ENCODE measurements around the gene DRD5.

DNA sequence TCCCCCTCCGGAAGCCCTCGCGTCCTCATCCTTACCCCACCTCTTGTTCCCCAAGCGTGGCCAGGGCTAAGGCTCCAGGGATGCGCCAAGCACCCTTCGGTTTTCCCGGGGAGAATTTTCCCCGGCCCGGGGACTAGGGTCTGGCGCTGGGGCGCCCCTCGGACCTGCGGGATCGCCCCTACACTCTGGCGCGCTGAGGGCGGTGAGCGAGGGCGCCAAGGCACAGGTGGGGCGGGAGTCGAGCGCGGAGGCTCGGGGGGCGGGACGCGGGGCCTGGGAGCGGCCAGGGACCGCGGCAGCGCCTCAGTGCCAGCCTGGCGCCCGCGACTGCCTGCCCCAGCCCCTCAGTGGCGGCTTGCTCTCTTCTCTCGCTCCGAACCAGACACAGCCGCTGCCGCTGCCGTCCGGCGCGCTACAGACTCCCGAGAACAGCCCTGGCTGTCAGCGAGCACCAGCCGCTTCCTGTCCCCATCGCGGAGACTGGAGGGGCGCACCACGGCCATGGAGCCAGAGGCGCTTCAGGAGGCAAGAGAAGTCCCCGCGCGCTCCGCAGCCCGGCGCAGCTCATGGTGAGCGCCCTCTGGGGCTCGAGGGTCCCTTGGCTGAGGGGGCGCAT lies at the start of gene DRD5:
DRD5 (plus strand) TSS at position 306 of the 616 bp plus-strand sequence.
- PRO-cap = no peak

- PRO-cap = no peak
These were observed 526 bp downstream of the SLC2A9 start for GRCh38 chr4:10020615-10021326.

DNA sequence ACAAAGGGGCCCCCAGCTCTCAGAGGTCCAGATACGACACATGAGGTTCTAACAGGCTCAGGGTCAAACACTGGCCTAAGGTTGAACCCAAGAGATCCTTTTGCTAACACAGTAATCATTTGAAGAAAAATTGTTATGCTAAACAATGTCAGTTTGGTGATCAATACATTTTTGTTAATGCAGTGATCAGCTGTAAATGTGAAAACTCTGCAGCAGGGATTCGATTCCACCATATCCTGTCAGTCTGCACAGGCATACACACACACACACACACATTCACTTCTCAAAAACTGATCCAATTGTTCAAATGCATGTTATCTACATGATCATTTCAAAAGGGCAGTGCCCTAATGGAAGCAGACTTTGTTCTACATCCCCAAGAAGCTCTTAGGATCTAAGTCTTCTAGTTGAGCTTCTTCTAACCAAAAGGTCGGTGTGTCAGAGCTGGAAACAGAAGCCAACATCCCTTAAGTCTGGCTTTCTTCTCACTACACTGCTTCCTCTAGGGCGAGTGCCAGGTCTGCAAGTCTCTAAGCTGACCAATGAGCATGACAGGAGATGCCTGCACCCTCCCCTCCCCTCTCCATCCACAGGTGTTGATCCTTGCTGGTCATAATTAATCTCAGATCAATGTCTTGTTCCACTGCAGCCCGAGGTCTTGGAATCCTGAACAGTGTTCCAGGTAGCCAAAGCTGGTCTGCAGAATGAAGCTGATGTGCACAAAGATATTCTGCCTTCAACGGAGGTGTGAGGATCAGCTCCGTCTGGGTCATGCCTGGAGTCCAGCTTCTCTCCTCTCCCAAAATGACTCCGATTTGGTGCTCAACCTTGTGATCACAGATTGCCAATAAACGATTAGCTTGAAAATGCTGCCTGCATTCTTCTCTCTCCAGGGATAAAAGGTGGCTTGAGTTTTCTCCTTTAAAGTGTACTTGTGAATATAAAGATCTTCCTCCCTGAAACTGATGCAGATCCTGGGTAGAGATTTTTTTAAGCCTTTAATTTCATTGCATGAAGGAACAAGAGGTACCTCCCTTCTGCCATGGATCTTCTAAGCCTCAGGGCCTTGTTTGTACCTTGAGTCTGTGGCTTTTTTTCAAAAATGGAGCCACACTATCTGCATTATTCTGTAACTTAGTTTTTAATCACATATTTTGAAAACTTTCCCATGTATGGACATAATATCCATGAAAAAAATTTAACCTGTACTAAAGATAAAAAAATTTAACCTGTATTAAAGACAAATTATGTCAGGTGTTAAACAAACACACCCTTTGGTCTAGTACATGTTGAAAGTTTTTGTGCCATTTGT lies 44.0 kb downstream of the WDR1 start:
- PRO-cap = no peak

- PRO-cap = no peak
These were observed 26.2 kb downstream of the WDR1 start for GRCh38 chr4:10090220-10090881.

DNA sequence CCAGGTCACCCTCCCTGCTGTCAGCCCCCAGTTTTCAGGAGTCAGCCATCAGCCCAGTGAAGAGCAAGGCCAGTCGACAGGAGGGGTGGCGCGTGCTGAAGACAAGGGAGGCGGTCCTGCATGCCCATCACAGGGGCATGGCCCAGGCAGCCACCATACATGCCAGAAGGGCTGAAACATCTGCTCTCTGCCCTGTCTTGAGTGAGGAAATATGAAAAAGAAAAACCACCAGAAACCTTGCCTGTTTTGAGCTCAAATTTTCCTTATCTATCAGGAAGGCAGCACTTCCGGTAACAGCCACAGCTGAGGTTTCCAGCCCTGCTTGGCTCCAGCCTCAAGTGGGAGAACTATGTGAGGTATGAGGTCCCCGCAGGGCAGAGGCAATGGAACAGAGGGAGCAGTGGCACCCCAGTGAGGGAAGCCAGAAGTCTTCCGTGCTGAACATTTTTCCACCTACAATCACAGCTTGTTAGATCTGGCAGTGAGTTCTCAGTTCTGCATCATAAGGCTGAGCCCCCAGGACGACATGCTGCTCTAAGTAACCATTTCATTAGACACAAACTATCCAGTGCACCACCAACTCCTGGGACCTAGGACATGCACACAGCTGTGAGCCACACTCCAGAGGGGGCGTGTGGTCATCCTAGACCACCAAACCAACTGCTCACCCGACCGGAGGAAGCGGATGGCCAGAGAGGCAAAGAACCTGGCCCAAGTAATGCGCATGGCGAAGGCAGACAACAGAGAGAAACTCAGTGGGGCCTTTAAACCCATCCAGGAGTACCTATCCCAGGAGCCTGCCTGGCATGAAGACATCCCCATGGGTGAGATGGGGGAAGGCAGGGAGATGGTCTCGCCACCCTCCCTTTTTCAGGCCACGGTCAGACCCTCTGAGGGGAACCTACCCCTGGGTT lies 22.7 kb downstream of the WDR1 start:
- PRO-cap = no peak

- PRO-cap = no peak
These were observed 9.5 kb downstream of the WDR1 start for GRCh38 chr4:10107081-10107515.

DNA sequence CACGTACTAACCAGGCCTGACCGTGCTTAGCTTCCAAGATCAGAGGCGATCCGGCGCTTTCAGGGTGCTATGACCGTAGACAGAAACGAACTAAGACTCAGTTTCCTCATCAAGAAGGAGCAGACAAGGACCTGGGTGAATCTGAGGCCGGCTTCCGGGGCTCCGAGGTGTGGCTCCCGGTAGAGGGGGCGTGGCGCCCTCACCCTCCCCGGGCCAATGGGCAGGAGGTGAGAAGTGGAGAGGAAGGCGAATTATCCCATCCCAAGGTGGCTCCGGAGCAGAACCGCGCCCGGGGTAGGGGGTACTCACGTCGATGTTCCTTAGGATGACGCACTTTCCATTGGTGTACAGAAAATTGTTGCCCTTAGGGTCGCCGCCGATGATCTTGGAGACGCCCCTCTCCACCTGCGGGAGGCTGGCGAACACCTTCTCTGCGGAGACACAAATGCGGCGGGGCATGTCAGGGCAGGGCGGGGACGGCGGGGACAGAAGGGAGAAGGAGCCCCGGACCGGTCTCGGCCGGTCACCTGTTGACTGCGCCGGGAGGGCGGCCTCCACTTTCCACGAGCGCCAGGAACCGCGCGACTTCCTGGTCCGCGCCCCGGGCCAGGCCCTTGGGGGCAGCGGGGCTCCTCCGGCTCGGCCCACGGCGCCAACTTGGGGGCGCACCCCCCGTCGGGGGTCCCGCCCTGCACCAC lies 646 bp downstream of the WDR1 start:
- PRO-cap = no peak

DNA sequence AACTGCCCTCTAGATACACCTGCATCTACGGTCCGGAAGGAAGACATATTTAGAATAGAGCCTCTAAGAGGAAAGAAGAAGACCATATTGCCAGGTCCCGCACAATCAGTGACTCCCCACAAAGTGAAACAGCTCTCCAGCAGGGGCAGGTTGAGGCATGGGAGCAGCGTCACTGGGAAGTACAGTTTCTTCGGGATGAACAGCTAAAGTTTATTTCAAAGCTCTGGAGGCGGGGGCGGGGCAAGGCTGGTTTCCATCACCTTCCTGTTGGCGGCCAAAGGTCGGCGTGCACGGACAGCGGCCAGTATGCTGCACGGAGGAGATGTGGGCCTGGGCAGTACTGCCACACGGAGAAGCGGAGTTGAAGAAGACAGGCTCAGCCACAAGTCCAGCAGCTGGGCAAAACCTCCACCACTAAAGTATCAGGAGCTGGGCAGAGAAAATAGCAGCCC lies 914 bp upstream of the ZNF518B start:
- PRO-cap = no peak

- PRO-cap = no peak
These were observed 50.2 kb upstream of the CLNK start for GRCh38 chr4:10734716-10735122.

GRCh38 chr4:10747227-10747675 lies 62.7 kb upstream of the CLNK start:
- PRO-cap = no peak

- PRO-cap = no peak
These were observed 92.1 kb downstream of the HS3ST1 start for GRCh38 chr4:11336642-11336874.

DNA sequence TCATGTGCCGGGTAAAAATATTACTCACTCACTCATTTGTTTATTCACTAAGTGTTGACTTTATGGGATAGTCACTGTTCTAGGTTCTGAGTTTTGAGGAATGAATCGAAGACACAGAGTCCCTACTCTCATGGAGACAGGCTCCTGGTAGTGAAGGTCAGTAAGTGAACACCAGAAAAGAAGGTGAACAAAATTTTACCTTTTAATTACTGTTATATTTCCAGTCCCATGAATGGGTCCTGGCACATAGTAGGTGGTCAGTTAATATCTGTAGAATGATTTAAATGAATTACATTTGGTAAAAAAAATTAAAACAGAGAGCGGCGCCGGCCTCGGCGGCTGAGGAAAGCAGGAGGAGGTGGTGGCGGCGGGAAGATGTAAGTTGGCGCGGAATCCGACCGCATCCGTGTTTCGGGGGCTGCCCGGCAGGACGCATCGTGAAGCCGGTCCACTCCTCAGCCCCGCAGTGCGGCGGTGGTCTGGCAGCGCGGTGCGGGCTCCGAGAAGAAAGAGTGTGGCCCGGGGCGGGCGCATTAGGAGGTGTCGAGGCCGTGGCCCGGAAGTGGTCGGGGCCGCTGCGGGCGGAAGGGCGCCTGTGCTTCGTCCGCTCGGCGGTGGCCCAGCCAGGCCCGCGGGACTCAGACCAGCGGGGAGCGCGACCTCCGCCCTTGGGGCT lies 60.3 kb downstream of the HS3ST1 start:
- PRO-cap = no peak

GRCh38 chr4:11585436-11586126 lies 156.9 kb upstream of the HS3ST1 start:
- PRO-cap = no peak

- PRO-cap = no peak
These were observed 196.7 kb upstream of the HS3ST1 start for GRCh38 chr4:11625326-11625862.

- PRO-cap = no peak
These were observed 25.7 kb downstream of the BOD1L1 start for GRCh38 chr4:13601474-13602486.

- PRO-cap = no peak
These were observed 229.0 kb upstream of the BOD1L1 start for GRCh38 chr4:13856493-13856885.

GRCh38 chr4:13920768-13921409 lies 293.4 kb upstream of the BOD1L1 start:
- PRO-cap = no peak

DNA sequence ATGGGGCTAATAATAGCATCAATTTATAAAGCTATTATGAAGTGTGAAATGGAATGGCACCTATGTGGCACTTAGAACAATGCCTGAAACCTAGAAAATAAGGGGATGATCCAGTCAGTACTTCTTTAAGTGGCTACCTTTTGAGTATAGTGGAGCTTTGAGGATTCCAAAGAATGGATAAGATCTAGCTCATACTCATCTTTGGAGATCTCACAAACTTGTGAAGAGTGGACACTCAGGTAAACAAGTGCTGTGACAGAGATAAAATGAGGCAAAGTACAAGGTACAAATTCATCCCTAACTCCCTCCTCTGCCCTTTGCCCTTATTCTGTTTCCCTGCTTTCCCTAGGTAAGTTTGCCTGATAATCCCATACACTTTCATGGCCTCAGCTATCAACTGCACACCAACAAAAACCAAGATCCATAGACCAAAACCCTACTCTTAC lies 16.5 kb upstream of the CPEB2 start:
- PRO-cap = no peak

GRCh38 chr4:15059814-15060783 lies 57.8 kb downstream of the CPEB2 start:
- PRO-cap = no peak

DNA sequence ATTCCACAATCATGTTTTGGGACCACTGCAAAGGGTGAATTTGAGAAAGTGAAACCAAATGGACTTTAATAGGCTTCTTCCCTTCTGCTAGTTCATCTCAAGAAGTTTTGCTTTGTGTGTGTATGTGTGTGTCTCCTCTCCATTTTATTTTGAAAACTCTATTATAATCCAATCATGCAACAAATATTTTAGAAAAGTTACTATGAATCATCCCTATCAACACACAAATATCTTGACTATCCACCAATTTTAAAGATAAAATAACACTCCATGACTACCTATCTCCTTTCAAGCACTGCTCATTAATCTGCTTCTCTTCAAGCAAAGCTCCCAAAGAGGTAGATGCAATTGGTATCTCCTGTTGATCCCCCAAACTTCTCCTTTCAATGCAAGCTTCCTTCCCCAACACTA lies 203.2 kb downstream of the CPEB2 start:
- PRO-cap = no peak